Upper lobe of left lung (tissue), 5 donors: Measurements from ENCODE around the genes CELA3B, WNT4 and STPG1.

- PRO-cap, 2 experiments, result no peak in any of the 2 experiments
- RAMPAGE, long total RNA, 4 experiments, result no peak in any of the 4 experiments
Measured at GRCh38 chr1:21976585-21977322, at the start of gene CELA3B. TSS of gene CELA3B (plus strand) at chr1:21977022.

GRCh38 chr1:22143028-22143753, at the start of gene WNT4:
TSS of gene WNT4 (minus strand) at chr1:22143097.
- PRO-cap, 2 experiments, result peak in 1 of 2 experiments; most common plus-strand start chr1:22143241 (in 1); most common minus-strand start chr1:22143097 (in 1)
- RAMPAGE, long total RNA, 4 experiments, result no peak in any of the 4 experiments

- PRO-cap, 2 experiments, result no peak in any of the 2 experiments
- RAMPAGE, long total RNA, 4 experiments, result no peak in any of the 4 experiments
Measured at GRCh38 chr1:22292085-22292787, 149.3 kb upstream of the WNT4 start.

- PRO-cap, 2 experiments, result no peak in any of the 2 experiments
- RAMPAGE, long total RNA, 4 experiments, result no peak in any of the 4 experiments
Measured at GRCh38 chr1:22339136-22339773, 112.4 kb upstream of the ZBTB40 start.

GRCh38 chr1:22494736-22495276, 43.2 kb downstream of the ZBTB40 start:
- PRO-cap, 2 experiments, result no peak in any of the 2 experiments
- RAMPAGE, long total RNA, 4 experiments, result no peak in any of the 4 experiments

DNA sequence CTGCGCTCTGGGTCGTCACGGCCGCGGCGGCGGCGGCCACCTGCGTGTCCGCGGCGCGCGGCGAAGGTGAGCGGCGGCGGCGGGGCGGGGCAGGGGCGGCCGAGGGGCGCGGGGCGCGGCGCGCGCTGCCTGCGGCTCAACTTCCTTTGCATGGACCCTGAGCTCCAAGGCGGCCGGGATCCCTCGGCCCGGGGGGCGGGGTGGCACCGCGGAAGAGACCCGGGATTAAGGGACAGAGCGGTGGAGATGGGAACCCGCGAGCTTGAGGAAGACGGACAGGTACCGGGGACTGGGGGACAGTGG, 326 bp downstream of the EPHA8 start:
- PRO-cap, 2 experiments, result no peak in any of the 2 experiments
- RAMPAGE, long total RNA, 4 experiments, result no peak in any of the 4 experiments

- PRO-cap, 2 experiments, result no peak in any of the 2 experiments
- RAMPAGE, long total RNA, 4 experiments, result no peak in any of the 4 experiments
Measured at GRCh38 chr1:22829824-22830769, 119.5 kb downstream of the EPHB2 start.

GRCh38 chr1:22953048-22953470, 19.6 kb downstream of the LACTBL1 start:
- PRO-cap, 2 experiments, result no peak in any of the 2 experiments
- RAMPAGE, long total RNA, 4 experiments, result no peak in any of the 4 experiments

GRCh38 chr1:23101946-23102242, 82.6 kb downstream of the KDM1A start:
- PRO-cap, 2 experiments, result no peak in any of the 2 experiments
- RAMPAGE, long total RNA, 4 experiments, result no peak in any of the 4 experiments

DNA sequence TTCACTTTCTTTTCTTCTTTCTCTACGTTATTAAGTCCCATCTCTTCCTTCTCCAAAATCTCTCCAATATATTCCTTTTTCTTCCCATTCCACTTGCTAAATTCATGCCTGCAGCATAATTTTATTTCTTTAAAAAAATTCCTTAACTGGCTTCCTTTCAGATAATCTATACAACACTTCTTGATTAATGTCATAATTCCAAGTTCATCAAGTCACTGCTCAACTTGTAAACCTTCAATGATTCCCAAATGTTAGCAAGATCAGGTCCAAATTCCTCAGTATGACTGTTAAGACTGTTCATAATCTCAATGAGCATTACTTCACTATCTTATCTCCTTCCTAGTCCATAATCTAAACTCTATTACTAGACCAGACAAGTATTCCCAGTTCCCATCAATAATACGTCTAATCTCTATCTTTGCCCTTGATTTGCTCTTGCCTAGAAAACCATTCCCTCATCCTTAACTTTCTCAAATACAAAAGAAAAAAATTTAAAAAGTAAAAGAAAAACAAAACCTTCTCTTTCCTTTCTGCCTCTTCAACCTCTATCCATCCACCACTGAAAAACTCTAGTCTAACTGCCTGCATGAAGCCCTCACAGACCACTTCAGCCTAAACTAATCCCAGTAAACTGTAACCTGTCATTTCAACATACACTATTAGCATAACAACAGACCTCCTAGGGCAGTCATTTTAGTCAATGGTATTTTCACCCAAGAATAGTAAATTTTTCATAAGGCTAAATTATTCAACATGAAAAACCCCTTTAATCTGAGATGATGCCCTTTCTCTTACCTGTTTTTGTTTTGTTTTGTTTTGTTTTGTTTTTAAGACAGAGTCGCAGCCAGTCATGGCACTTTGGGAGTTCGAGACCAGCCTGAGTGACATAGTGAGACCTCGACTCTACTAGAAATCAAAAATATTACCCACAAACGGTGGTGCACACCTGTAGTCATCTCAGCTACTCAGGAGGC, 64.2 kb downstream of the HTR1D start:
- PRO-cap, 2 experiments, result no peak in any of the 2 experiments
- RAMPAGE, long total RNA, 4 experiments, result start-site peak on the minus strand in 2 of 4 experiments, centred at positions 599 to 613 of the sequence, 12 to 18 reads per replicate

DNA sequence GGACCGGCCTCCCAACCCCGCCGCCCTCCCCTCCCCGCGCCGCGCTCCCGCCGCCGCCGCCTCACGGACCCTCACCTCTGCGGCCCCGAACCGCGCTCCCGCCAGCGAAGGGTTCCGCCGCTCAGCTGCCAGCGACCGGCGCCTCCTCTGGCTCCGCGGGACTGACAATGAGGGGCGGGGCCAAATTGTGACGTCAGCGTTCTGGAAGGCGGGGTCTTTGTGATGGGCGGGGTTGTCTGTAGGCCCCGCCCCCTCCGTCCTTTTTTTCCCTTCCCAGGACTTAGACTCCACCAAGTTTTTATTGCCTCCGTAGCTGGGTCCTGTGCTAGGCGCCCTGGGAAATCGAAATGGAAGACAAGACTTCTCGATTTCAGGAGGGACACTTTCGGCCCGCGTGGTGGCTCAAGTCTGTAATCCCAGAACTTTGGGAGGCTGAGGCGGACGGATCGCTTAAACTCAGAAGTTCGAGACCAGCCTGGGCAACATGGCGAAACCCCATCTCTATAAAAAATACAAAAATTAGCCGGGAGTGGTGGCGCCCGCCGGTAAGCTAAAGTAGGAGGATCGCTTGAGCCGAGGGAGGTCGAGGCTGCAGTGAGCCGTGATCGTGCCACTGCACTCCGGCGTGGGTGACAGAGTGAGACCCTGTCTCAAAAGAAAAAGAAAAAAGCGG, 48.5 kb downstream of the HTR1D start:
- PRO-cap, 2 experiments, result peak in 2 of 2 experiments; most common plus-strand start position 301 of the sequence (in 2); most common minus-strand start position 163 of the sequence (in 2)
- RAMPAGE, long total RNA, 4 experiments, result start-site peak on the minus strand in 4 of 4 experiments, centred at positions 139 to 151 of the sequence, 106 to 378 reads per replicate

- PRO-cap, 2 experiments, result peak in 2 of 2 experiments; most common plus-strand start chr1:23368949 (in 1); most common minus-strand start chr1:23368867 (in 1)
- RAMPAGE, long total RNA, 4 experiments, result start-site peak on the plus strand in 1 of 4 experiments, at chr1:23368949-23369226 at its widest, 6 to 10 reads per replicate
Measured at GRCh38 chr1:23368622-23369316, 867 bp downstream of the ZNF436 start.

GRCh38 chr1:23370858-23371702, 1.4 kb upstream of the ZNF436 start:
- PRO-cap, 2 experiments, result no peak in any of the 2 experiments
- RAMPAGE, long total RNA, 4 experiments, result no peak in any of the 4 experiments

GRCh38 chr1:23524646-23525672, 6.1 kb downstream of the E2F2 start:
- PRO-cap, 2 experiments, result no peak in any of the 2 experiments
- RAMPAGE, long total RNA, 4 experiments, result no peak in any of the 4 experiments

- PRO-cap, 2 experiments, result peak in 2 of 2 experiments; most common plus-strand start chr1:23619877 (in 1); most common minus-strand start chr1:23619851 (in 2)
- RAMPAGE, long total RNA, 4 experiments, result no peak in any of the 4 experiments
Measured at GRCh38 chr1:23618983-23620182, 60.1 kb upstream of the ID3 start.

GRCh38 chr1:23695558-23696747, 4.3 kb downstream of the RPL11 start:
- PRO-cap, 2 experiments, result no peak in any of the 2 experiments
- RAMPAGE, long total RNA, 4 experiments, result no peak in any of the 4 experiments

GRCh38 chr1:24089998-24090854, 21.7 kb downstream of the MYOM3 start:
- PRO-cap, 2 experiments, result no peak in any of the 2 experiments
- RAMPAGE, long total RNA, 4 experiments, result no peak in any of the 4 experiments

DNA sequence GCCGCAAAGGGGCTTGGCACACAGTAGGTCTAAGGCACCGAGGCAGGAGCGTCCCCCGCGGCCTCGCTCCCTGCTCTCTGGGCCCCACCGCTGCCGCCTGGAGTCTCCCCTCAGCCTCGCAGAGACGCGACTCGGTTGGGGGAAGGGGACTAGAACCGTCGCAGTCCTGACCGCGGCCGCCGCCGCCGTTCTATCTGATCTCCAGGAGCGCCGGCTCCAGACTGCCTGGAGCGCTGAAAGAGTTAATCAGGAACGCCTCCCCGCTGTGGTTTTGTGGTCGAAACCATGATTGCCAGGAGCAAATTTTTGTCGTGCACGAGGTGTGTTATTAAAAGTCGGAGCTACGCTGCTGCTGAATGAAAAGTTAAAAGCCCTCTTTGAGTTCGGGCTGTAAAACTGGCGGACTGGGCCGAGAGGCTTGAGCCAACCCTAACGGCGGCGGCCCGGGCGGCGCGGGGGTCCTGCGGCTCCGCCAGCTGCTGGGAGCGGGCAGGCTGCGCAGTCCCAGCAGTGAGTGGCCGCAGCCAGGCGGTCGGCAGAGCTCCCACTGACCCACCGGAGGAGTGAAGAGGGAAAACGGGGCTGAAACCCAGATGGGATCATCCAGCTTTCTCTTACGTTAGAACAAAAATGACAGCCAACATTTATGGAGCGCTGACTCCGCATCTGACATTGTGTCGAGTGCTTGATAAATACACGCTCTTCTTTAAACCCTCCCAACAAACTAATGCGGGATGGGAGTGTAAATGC, 3.2 kb downstream of the GRHL3 start:
- PRO-cap, 2 experiments, result peak in 1 of 2 experiments; most common minus-strand start position 223 of the sequence (in 1)
- RAMPAGE, long total RNA, 4 experiments, result no peak in any of the 4 experiments

DNA sequence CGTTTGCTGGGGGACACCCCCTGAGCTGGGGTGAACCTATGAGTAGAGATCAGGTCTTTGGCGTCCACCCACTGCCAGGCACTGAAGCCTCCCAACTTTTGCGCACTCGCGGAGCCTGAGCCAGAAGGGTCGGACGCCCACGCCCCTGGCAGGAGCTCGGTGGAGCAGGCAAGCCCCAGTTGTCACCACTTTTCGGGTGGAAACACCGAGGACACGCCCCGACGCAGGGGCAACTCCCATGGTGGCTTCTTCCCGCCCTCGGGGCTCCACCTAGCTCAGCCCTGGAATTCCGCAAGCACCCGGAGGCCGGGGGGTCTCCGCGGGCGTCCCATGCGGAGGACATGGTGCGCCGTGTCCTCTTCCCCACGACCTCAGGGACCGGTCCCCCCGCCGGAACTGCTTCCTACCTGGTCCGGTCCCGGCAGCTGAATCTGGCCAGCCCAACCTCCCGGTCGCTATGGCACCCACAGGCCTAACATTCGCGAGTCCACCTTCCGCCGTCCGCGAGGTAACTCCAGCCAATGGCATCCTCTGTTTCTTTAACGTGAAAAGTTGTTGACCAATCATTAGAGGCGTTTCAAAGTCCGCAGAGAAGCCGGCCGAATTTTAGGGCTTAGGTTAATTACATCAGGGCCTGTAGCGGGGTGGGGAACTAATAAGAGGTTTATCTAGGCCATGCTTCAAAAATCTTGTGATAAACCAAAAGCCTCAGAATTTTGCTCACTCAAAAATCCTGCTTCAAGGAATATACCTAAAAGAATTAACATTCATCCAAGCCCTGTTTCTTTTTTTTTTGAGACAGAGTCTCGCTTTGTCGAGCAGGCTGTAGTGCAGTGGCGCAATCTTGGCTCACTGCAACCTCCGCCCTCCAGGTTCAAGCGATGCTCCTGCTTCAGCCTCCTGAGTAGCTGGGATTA, at the start of gene STPG1:
Gene STPG1, minus strand, starts transcription at position 516 of the 917 bp plus-strand sequence.
- PRO-cap, 2 experiments, result peak in 2 of 2 experiments; most common plus-strand start position 566 of the sequence (in 1); most common minus-strand start position 398 of the sequence (in 2)
- RAMPAGE, long total RNA, 4 experiments, result start-site peak on the plus strand in 1 of 4 experiments, centred at position 268 of the sequence, 34 reads per replicate; start-site peak on the minus strand in 4 of 4 experiments, centred at positions 452 to 463 of the sequence, 27 to 179 reads per replicate

- PRO-cap, 2 experiments, result no peak in any of the 2 experiments
- RAMPAGE, long total RNA, 4 experiments, result no peak in any of the 4 experiments
Measured at GRCh38 chr1:24501715-24502018, 969 bp upstream of the RCAN3 start.